T-cell (primary cell): ENCODE measurements around a stretch of chr2.

- PRO-cap, 7 experiments: peak in 7 of 7 experiments; most common plus-strand start chr2:43131614 (in 4); most common minus-strand start chr2:43131356 (in 4)
Observed at GRCh38 chr2:43130794-43131992, 95.2 kb downstream of the ZFP36L2 start.

DNA sequence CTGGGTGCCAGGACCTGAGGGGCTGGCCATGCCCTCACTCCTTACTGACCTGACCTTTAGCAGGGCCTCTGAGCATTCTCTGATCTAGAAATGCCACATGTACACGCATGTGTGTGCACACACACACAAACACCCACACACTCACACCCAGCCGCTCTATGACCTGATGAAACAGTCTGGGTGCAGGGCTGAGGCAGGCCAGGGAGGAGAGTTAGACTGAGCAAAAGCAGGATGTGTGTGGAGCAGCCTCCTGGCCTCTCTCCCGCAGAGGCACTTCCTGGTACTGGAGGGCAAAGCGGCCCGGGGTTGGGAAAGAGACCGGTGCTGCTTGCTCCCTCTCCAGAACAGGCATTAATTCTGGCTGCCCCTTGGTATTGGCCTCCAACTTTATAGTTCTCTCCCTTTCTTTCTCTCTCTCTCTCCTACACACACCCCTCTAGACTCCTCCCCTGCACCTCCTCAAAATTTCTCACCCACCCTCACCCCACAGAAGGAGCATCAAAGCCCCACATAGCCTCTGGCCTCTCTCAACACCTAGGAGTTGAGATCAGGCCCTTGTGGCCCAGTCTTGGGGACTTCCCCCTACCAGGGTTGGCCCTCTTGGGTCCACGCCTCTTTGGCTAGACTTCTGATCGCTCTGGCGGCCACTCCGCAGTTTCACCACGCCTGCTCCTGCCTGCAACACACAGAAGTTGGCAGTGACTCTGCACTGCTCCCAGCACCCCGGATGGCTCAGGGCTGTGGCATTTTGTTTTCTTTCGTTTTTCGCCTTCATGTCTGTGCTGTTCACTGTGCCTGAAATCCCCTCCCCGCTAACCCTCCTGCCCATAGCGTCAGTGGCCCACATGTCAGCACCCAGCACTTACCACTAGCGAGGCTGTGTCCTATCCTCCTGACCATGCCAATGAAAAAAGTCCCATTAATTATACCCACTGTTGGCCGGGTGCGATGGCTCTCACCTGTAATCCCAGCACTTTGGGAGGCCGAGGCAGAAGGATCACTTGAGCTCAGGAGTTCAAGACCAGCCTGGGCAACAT lies 67.6 kb downstream of the ZFP36L2 start:
- PRO-cap, 7 experiments: peak in 7 of 7 experiments; most common plus-strand start position 654 of the sequence (in 7); most common minus-strand start position 700 of the sequence (in 2)

DNA sequence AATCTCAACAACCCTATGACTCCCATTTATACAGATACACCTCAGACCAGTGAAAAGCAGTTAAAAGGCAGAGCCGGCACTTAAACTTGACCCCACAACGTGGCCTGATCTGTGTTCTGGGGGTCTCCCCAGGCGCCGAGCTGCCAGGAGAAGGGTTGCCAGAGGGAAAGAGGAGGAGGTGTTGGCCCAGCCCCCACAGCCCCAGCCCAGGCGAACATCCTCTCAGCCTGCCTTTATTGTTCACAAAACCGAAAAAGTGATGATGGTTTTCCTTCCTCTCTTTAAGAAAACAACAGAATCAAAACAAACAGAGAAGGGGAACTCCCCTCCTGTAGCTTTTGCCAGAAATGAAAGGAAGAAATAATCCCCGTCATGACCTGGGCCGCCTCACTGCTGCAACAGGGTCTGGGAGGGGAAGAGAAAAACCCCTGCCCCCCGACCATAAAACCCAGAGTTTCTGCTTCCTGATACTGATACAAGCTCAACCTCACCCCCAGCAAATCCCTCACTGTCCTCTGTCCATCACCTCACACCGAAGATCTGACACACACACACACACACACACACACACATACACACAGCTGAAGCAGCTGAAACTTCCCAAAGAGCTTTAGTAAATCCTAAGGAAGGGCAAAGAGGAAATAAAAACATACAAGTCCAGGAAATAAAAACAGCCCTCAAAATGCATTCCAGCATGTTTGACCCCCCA lies 52.0 kb downstream of the ZFP36L2 start:
- PRO-cap, 7 experiments: peak in 7 of 7 experiments; most common plus-strand start position 473 of the sequence (in 7); most common minus-strand start position 248 of the sequence (in 3)

DNA sequence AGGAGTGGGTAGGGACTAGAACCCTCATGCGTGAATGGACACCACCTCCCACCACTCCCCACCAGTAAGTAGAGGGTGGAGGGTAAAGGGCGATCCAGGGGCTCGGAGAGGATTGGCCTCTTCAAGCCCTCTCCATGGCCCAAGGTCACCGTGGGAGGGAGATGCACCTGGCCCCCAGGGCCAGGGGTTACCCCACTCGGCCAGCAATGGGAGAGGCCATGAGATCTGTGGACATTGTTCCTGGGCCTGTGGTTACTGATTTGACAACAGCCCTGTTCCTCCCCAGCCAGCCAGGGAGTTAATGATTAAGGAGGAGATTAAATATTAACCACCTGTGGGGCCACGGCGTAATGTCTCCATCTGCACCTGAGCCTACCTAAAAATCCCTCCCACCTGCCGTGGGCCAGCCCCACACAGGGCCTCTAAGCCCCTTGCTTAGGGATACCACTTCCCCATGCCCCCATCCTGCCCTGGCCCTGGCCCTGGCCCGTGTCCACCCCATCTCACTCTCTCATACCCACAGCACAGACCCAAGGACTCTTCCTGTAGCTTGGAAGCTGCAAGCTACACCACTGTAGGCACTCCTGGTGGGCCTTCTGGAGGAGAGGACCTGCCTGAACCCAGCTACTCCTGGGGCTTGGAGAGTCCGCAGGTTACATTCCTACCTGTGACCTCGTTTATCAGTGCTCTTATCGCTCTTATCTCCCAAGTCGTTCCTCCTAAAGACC lies 32.2 kb downstream of the ZFP36L2 start:
- PRO-cap, 7 experiments: no peak in any of the 7 experiments

GRCh38 chr2:43199708-43200517 lies 26.5 kb downstream of the ZFP36L2 start:
- PRO-cap, 7 experiments: no peak in any of the 7 experiments

DNA sequence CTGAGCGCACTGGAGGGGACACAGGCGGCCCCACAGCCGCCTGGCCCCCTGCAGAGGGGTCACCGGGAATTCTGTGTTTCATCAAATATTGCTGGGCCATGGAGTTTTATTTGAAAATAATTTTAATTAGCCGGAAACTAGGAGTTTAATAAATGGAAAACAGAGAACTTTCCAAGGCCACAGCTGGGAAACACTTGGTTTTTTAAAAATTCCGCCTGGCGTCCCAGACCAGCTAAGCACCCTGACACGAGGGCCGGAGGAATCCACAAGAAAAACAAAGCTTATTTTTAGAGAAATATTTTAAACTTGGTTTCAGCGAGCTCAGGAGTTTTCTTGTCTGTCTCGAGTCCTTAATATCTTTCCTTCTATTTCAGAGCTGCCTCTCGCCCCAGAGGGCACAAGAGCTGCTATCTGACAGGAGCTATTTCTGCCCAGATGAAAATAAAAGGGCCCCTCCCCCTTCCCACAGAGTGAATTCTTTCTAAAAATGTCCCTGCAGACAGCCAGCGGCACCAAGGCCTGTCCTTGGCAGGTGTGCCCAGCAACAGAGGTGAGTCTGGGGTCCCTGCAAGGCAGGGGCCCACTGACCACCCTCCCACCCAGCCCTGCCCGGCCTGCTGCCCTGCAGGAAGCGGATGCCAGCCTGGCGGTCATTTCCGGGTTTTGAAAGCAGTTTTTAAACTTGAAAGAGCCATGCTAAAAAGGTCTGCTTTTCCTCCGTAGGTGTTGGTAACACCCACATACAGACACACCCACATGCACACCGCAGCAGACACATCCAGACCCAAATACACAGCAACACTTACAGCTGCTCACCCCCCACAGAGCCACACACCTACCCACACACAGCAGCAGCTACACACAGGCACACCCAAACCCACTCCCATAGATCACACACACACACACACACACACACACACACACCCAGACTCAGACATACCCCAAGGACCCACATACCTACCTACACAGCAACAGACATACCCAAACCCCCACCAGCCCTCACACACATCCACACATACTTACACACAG lies 7.9 kb downstream of the ZFP36L2 start:
- PRO-cap, 7 experiments: peak in 7 of 7 experiments; most common plus-strand start position 801 of the sequence (in 5); most common minus-strand start position 665 of the sequence (in 2)

- PRO-cap, 7 experiments: no peak in any of the 7 experiments
Observed at GRCh38 chr2:43375549-43376422, 149.4 kb upstream of the ZFP36L2 start.

DNA sequence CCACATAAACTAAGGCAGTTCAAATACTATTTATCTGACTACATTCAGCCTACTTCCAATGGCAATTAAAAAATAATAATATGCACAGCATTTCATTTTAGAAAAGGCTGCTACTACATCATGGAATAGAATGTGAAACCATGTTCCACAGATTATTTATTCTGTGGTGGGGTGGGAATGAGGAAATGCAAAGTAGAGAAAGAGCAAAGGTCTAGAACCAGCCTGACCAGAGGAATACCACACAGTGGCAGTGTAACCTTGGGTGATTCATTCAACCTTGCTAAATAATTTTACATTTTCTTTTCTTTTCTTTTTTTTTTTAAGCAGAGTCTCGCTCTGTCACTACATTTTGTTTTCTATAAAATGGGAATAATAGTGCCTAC lies 139.6 kb downstream of the THADA start:
- PRO-cap, 7 experiments: no peak in any of the 7 experiments

GRCh38 chr2:43819407-43820000 lies 19.1 kb downstream of the ABCG5 start:
- PRO-cap, 7 experiments: no peak in any of the 7 experiments

GRCh38 chr2:44167665-44168627 lies 729 bp upstream of the PPM1B start:
- PRO-cap, 7 experiments: peak in 7 of 7 experiments; most common plus-strand start chr2:44167955 (in 5); most common minus-strand start chr2:44168363 (in 5)

GRCh38 chr2:44201028-44202230 lies 32.8 kb downstream of the PPM1B start:
- PRO-cap, 7 experiments: no peak in any of the 7 experiments

GRCh38 chr2:44215565-44215965 lies 46.9 kb downstream of the PPM1B start:
- PRO-cap, 7 experiments: peak in 1 of 7 experiments; most common plus-strand start chr2:44215619 (in 1)

GRCh38 chr2:44937760-44938298 lies 3.7 kb upstream of the SIX3 start:
- PRO-cap, 7 experiments: no peak in any of the 7 experiments

GRCh38 chr2:44938630-44939703 lies 2.5 kb upstream of the SIX3 start:
- PRO-cap, 7 experiments: no peak in any of the 7 experiments

- PRO-cap, 7 experiments: no peak in any of the 7 experiments
Observed at GRCh38 chr2:45170220-45170714, 161.0 kb upstream of the SIX2 start.

GRCh38 chr2:45498638-45499169 lies 112.4 kb downstream of the SRBD1 start:
- PRO-cap, 7 experiments: no peak in any of the 7 experiments

DNA sequence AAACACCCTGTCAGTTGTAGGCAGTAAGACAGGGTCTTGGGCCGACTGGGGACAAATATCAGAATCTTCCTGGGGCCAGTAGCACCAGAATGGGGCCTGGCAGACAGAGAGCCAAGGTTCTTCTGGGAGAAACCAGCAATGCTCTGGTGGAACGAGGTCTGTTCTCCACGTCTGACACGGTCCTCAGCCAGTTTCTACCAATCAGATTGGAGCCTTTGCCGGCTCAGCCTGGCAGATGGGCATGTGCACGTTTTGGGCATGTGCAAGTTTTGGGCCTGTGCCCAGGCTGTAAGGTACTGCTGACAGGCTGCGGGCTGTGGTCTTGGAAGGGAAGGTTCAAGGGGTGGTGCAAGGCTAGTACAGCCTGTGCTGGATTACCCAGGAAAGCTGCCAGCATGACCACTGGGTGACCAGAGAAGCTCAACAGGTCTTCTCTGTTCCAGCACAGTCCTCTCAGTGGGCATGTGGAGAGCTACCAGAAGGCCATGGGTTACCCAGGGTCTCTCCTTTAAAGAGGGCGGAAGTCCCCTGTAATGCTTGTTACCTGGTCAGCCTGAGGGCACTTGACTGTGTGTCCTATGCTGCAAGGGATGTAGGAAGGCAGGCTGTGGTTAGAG lies 90.0 kb downstream of the PRKCE start:
- PRO-cap, 7 experiments: no peak in any of the 7 experiments

GRCh38 chr2:45833651-45834345 lies 182.3 kb downstream of the PRKCE start:
- PRO-cap, 7 experiments: no peak in any of the 7 experiments

GRCh38 chr2:45836498-45837530 lies 185.3 kb downstream of the PRKCE start:
- PRO-cap, 7 experiments: no peak in any of the 7 experiments

DNA sequence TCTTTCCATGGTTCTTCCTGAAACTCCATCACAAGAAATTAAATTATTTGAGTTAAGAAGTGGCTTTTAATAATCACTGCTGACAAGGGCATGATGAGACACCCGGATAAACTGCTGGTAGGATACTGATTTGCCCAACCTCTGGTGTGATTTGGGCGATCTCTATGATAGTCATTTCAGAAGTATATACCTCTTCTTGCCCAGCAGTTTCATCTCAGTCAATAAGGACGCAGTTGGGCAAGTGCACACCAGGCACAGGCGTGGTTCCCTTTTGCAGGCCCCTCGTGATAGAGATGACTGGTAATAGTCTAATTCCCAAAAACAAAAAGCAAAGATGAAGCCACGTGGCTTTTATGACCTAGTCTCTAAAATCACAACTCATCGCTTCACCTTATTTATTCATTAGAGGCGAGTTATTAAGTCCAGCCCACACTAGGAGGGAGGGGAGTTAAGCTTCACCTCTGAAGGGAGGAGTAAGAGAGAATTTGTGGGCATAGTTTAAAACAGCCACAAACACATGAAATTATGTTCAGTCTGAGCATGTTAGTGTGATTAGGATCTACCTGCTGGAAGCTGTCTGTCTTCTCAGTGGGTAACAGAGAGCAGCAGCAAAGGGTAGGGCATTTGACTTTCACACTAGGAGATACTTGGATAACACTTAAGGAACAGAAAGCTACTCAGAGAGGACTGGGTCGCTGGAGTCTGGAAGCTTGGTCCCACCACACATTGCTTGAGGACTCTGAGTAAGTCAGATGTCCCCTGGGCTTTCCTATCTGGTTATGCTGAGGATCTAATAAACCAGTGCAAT lies 246.5 kb downstream of the PRKCE start:
- PRO-cap, 7 experiments: no peak in any of the 7 experiments